PFSK-1 (cell line): ENCODE measurements around the genes PRMT3 and ANO5.

DNA sequence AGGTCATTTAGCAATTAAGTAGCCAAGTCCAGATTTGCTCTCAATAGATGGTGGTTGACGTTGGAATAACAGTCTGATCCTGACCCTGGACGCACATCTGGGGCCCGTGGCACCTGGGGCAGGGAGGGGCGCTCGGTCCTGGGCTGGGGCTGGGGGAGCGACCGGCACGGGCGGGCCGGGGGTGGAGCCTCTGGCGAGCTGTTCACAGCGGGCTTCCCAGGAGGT lies 234 bp upstream of the ZDHHC13 start:
- RRBS = under 1% methylated on average over 3 of the region's 12 CpGs

DNA sequence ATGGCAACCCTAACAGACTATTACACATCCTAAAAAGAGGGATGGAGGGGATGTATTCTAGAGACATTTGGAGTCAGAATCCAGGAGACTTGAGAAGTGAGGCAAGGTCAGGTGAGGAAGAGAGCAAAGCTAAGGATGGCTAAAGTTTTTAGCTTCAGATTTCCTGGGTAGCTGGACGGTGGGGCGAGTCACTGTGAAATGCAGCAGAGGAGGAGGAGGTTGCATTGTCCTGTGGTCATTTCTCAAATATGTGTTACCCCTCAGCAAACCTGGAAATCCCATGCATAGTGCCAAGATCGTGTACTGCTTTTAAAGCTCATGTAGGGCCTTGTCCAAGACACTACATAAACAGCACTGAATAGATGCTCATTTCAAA lies 20.5 kb downstream of the CSRP3 start:
- RRBS = no CpG with 5 or more reads among the region's 3 CpGs

DNA sequence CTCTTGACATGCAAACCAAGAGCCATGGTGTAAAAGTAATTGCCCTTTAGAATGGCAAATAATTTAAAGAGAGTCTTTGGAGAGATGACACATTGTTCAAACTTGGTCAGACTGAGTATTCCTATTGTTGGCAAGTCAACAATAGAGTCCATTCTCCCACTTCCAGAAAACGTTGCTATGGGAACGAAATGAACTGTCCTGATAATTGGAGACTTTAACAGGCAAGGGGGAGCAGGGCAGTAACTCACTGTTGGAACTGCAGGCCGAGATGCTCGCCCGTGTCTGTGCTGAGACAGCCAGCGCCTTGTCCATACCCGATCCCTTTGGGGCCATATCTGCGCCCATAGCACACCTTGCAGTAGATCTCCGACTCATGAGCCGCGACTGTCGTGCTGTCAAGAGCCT lies 13.9 kb downstream of the CSRP3 start:
- RRBS = no CpG with 5 or more reads among the region's 12 CpGs

DNA sequence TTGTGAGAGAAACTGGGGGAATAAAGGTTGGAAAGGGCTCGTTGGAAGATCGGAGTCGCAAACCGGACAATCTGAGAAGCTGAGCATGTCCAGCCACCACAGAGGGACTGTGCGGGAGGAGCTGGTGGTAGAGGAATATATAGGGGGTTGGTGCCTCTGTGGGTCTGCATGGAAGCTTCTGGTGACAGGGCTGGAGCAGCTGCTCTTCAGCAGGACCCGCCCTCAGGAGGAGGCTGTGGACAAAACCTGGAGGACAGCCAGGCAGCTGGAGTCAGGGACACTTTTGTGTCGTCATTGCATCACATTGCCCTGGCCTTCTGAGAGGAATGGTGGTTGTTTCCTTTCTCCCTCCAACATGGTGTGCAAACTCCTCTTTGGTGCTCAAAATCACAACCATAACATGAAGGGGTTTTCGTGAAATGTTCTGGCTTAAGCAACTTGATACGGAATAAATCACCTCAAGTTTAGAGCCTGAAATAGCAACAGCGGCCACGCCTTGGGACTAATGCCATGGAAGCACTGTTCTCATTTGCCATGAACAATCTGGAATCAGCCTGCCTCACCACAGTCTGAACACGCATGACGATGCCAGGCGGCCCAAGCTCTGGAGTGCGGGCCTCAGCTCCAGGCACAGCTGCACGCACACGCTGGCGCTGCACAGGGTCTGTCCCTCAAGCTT lies 17.1 kb upstream of the CSRP3 start:
- RRBS = no CpG with 5 or more reads among the region's 18 CpGs

GRCh38 chr11:19240124-19240780 lies 493 bp downstream of the E2F8 start:
- RRBS = no CpG with 5 or more reads among the region's 25 CpGs

DNA sequence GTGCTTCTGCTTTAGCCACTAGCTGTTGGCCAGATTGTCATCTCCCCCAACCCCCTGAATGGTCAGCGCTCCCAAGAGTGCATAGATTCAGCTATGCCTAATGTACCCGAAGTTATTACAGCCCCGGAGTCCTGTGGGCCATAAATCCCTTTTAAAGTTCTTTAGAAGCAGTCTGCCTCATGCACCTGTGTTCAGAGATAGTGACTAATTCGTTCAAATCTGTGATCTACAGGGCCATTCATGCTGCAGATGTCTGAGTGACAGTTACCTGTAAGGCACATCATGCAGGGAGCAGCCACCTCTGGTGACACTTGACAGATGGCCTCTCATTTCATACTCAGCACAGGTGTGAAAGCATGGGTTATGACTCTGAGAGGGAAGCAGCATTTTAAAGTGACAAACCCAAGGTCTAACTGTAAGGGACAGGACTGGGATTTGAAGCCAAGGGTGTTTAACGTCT lies 2.4 kb upstream of the E2F8 start:
- RRBS = no CpG with 5 or more reads among the region's 5 CpGs

- RRBS = no CpG with 5 or more reads among the region's 5 CpGs
Measured at GRCh38 chr11:19733200-19733682, 20.6 kb downstream of the NAV2 start.

GRCh38 chr11:19739653-19740437 lies 27.2 kb downstream of the NAV2 start:
- RRBS = no CpG with 5 or more reads among the region's 8 CpGs

- RRBS = no CpG with 5 or more reads among the region's 3 CpGs
Measured at GRCh38 chr11:19793304-19793721, 80.7 kb downstream of the NAV2 start.

GRCh38 chr11:19930930-19932340 lies 218.8 kb downstream of the NAV2 start:
- RRBS = no CpG with 5 or more reads among the region's 23 CpGs

DNA sequence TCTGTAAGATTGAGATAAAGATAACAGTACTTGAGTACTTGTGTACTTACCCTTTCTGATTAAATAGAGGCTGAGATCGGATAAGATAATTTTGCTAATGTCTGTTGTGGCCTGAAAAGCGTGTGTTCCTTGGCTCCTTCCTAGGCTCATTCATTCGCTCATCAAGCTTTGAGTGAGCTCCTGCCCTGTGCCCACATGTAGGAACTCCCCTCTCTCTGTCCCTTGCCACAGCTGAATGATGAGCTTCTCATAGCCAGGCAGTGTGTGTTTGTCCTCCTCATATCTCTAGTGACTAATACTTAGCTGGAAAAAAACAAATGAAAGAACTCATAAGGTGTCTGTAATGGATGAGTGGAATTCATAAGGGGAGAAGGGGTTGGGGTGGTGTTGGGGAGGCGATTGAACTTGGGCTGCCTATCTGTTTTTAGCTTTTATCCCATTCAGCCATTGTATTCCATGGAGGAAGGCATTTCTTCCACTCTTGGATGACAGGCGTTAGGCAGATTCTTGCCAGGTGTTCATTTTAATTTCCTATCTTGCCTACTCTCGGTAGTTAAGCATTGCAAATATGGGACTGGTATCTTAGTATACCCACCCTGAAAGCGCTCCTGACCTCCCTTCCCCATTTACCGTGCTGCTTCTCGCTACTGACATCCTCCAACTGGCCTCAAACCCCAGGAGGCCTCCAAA lies 117.9 kb downstream of the DBX1 start:
- RRBS = no CpG with 5 or more reads among the region's 9 CpGs

- RRBS = no CpG with 5 or more reads among the region's 11 CpGs
Measured at GRCh38 chr11:20360684-20361245, 2.7 kb upstream of the HTATIP2 start.

GRCh38 chr11:20387078-20387798 lies at the start of gene PRMT3:
Gene PRMT3 (plus strand): TSS chr11:20387716.
- RRBS = under 1% methylated on average over 32 of the region's 75 CpGs

DNA sequence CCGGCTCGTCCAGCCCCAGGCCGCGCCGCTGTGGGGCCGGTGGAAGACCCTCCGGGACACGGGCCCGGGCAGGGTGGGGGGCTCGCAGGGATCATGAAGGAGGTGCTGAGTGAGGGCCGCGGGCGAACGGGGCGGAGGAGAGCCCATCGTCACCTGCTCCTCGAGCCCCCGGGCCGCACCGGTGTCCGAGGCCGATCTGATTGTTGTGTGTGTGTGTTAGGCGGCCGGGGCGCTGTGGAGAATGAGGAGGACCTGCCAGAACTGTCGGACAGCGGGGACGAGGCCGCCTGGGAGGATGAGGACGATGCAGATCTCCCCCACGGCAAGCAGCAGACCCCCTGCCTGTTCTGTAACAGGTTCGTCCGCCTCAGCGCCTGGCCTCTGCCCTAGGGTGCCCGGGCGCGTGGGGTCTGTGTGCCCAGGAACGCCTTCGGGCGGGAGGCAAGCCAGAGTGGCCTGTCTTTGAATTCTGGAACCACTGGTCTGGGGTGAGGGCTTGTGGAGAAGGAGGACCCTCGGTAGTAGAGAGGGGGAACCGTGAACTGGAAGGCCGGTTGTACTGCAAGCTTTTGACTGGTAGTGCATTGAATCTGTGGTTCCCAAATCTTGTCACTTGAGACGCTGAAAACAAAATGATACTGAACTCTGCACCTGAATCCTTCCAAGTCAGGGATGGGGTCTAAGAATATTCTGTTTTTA lies 432 bp downstream of the PRMT3 start:
- RRBS = 2% methylated on average over 14 of the region's 44 CpGs

- RRBS = no CpG with 5 or more reads among the region's 1 CpG
Measured at GRCh38 chr11:21912427-21912836, 280.5 kb upstream of the ANO5 start.

DNA sequence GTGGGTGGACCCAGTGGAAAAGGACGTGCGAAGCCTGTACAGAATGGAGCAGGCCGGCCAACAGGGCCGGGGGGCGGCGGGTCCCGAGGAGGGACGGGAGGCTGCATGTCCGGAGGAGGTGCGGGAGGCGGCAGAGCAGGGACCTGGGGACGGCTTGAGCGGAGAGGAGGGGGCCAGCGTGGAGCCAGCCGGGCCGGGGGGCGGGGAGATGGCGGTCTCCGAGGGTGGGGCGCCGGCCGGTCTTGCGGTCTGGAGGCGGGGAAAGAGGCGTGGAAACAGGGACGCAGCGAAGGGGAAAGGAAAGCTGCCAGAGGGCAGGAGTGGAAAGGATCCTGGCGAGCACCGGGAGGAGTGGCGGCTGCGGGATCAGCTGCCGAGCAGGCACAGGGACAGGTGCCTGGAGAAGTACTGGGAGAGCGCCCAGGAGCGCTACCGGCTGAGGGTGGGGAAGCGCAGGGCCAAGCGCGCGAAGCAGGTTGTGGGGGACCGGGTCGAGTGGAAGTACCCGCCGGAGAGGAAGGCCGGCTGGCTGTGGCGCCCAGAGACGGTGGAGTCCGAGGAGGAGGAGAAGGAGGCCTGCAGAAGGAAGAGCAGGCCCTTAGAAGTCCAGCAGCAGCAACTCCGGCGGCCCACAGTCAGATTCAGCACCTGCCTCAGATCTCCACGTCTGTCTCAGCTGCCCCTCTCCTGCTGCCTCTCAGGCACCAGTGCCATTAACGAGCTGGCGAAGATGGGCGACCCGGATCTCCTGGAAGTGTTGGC lies at the start of gene ANO5:
TSS of gene ANO5 (plus strand) at position 323 of the 762 bp plus-strand sequence.
- RRBS = 2% methylated on average over 40 of the region's 54 CpGs

- RRBS = no CpG with 5 or more reads among the region's 1 CpG
Measured at GRCh38 chr11:22544572-22545120, 81.0 kb downstream of the FANCF start.

DNA sequence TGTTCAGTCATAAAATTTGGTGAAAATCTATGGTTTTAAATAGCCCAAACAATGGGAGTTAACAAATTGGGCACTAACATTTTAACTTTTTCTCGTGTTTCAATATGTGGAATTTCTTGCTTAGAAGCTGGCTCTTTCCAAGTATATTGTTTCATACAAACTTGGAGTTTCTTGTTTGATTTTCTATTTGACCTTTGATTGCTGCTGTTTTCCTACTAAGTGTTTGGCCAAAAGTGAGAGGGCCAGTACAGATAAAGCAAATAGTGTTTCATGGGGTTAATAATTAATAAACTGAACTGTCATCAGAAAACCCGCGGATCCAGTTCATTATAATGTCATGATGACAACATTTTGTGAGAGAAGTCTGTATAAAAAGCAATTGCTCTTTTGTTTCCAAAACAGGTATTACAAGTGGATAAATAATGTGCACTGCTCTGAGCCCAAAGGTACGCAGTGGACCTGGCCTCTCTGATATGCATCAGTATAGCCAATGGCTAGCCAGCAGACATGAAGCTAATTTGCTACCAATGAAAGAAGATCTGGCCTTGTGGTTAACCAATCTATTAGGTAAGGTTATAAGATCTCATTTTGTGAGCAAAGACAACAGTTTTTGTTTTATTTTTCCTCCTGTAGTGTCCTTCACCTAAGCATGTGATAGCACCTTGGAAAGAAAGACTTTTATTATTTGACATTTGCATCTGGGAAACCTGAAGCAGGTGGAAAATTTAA lies 8.2 kb downstream of the GAS2 start:
- RRBS = no CpG with 5 or more reads among the region's 4 CpGs